Skeletal muscle satellite cell (primary cell): ENCODE measurements around the genes WRAP73 and ESPN.

GRCh38 chr1:3649802-3650481 is at the start of gene WRAP73:
Gene WRAP73 (minus strand): TSS chr1:3650103.
- CAGE, long polyA plus RNA, result no peak

DNA sequence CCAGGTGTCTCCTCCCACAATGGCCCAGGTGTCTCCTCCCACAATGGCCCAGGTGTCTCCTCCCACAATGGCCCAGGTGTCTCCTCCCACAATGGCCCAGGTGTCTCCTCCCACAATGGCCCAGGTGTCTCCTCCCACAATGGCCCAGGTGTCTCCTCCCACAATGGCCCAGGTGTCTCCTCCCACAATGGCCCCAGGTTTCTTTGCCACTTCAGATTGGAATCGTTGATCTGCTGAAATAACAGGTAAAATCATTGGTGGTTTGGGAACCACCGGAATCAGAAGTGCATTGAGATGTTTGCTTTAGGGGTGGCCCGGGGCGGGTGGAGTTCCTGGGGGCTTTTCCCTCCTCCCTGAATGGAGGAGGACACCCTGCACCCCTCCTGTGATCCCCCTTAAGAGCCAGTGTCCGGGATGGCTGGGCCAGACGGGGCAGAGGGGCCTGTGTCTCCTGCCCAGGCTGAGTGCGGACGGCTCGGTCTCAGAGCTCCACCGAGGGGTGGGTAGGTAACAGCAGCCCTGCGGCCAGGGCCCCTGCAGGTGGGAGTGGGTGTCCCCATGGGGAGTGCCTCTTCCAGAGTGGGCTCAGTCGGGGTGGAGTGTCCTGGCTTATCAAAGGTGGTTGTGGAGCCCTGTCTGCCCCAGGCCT is 23.0 kb downstream of the TP73 start:
- CAGE, long polyA plus RNA, result no peak

DNA sequence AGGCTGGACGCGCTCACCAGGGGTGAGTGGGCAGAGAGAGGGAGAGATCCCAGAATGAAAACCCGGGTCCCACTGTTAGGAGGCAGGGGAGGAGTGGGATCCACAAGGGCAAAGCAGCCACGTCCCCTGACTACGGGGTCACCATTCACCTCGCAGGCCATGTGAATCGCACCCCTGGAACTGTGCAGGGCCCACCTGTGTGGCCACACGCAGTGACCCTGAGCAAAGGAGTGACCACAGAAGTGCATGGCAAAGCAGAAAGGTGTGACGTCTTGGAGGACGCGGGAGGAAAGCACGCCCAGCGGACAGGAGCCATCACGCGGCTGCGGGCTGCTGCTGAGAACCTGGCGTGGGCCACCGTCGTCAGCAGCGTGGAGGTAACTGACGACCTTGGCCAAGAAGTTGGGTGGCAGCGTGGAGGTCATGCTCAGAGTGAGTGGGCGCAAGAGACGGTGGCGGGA is 76.7 kb upstream of the C1orf174 start:
- CAGE, long polyA plus RNA, result no peak

DNA sequence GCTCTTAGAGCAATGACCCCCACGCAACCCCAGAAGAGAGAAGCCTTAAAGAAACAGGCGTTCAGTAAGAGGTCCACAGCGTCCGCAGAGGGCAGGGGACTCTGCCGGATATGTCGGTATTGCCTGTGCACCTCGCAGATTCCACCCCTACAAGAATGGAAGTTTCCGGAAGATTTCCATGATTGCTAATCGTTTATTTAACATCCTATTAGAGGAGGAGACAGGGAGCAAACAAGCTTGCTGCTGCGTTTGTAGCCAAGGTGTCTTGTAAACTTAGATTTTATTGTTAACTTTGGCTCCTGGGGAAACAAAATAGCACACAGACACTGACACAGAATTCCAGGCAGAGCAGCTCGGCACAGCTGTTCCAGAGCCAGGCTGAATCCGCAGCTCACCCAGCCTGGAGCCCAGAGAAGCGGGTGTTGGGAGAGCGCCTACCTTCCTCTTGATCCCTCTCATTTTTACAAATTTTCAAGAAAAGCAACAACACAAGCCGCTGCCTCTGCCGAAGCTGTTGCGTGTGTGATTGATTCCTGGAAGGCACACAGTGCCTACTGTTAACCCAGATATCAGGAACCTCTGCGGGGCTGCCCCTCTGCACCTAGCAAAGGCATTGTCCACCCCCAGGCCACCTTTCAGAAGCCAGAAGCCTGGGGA is 75.7 kb downstream of the AJAP1 start:
- CAGE, long polyA plus RNA, result no peak

- CAGE, long polyA plus RNA, result no peak
Measured at GRCh38 chr1:5874570-5875260, 117.5 kb downstream of the NPHP4 start.

DNA sequence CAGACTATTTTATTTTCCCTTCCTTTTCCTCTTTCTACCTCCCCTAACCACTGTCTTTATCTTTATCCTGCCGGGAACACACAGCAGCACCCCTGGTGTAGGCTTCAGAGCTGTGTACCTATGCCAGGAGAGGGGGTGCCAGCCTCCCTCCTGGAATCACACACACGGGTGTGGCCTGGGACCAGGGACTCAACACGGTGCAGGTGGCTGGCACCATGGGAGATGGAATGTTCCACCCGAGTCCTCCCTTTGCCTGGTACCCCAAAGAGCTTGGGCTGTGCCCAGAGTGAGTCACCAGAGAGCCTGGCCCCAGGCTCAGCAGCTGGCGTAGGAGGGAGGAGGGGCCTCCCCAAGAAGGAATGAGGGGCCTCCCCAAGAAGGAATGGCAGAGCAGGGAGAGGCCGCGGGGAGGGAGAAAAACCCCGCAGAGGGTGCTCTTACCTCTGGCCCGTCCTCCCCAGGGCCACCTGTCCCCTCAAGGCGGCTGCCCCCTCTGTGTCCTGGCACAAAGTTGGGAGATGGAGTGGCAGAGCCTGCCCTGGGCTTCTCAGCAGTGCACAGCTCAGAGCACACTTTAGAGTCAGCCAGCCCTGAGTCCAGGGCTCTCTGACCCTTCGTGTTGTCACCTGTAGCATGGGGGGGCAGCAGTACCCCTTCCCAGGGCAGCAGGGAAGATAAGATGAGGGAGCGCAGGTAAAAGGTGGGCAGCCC is 20.4 kb upstream of the KCNAB2 start:
- CAGE, long polyA plus RNA, result no peak

DNA sequence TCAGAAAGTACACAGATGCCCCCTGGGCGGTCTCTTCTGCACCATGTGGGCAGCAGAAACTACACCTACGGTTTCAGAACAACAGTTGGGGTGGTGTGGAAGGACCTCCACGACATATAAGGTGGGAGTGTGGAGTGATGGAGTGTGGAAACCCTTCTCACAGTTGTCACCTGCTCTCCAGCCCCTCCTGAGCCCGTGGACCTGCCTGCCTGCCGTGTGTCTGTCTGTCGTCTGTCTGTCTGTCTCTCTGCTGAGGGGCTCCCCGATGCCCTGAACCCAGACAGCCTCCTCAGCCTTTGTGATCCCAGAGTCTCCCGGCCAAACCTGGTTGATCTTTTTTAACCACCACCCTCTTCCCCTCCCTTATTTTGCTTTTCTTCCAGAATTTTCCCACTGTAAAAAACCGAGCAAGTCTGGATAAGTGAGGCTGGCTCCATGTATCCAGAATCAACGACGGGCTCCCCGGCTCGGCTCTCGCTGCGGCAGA is 5.5 kb upstream of the KCNAB2 start:
- CAGE, long polyA plus RNA, result no peak

DNA sequence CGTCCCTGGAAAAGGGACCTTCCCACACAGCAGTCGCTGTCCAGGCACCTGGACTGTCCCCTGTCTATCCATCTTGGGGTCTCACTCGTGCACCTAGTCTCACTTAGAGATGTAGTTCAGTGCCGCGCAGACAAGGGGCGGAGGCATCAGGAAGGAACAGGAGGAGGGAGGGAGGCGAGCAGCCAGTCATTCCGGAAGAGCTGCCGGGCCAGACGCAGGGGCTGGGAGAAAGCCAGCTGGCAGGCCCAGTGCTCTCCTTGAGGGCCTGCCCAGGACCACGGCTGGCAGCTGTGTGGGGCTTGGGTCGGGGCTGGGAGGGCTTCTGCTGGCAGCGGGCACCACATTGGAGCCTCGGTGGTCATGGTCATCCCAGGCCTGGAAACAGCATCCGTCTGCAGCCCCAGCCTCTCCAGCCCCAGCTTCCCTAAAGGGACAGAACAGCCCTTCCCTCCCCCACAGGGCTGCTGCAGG is 12.9 kb downstream of the KCNAB2 start:
- CAGE, long polyA plus RNA, result no peak

GRCh38 chr1:6099486-6100531 is 54.1 kb downstream of the KCNAB2 start:
- CAGE, long polyA plus RNA, result no peak

GRCh38 chr1:6185020-6186031 is 5.2 kb upstream of the CHD5 start:
- CAGE, long polyA plus RNA, result no peak

DNA sequence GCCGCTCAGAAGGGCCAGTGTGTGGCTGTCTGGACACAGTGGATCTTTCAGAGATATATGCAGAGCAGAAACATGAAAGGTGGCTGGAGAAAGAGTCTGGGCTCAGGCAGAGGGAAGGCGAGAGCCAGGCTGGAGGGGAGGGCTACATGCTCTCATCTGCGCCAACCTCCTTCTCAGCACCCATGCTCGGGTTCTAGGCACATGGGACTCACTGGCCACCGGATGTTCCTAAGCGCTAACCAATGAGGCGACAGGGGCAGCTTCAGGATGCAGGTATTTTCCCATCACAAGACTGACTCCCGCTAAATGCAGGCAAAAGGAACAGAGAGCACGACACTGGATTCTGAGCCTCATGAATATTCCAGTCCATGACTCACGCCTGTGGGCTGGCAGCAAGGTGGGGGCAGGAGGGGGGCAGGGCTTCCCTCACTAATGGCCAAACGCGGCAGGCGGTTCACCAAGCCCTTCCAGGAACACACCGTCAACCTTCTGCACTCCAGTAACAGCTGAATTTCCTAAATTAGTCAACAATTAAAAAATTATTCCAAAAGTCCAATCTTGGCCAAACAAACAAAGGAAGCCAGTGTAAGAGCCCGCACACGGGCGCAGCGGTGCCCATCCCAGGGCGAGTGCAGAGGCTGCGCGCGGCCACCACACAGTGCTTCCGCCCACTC is 12.4 kb upstream of the GPR153 start:
- CAGE, long polyA plus RNA, result no peak

DNA sequence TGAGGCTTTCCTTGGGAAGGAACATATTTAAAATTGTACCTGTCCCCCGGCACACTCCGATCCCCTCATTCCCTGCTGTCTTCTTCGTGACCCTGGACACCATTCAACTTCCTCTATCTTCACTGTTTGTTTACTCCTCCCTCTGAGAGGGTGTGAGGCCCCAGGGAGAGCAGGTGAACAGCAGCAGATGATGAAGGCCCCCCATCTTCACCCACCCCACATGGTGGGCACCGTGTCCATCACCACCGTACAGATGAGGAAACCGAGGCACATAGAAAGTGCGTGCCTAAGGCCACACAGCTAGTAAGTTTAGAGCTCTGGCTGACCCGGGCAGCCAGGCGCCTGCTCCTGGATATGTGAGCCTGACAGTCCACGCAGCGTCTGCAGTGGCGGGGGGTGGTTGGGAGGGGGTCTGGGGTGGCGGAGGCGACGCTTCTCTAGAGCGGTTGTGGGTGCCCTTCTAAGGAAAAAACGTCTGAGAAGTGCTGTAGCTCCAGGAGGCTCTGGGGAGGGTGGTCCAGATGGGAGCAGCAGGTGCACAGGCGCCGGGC is 16.9 kb upstream of the GPR153 start:
- CAGE, long polyA plus RNA, result no peak

GRCh38 chr1:6334315-6334611 is 59.3 kb downstream of the ACOT7 start:
- CAGE, long polyA plus RNA, result no peak

DNA sequence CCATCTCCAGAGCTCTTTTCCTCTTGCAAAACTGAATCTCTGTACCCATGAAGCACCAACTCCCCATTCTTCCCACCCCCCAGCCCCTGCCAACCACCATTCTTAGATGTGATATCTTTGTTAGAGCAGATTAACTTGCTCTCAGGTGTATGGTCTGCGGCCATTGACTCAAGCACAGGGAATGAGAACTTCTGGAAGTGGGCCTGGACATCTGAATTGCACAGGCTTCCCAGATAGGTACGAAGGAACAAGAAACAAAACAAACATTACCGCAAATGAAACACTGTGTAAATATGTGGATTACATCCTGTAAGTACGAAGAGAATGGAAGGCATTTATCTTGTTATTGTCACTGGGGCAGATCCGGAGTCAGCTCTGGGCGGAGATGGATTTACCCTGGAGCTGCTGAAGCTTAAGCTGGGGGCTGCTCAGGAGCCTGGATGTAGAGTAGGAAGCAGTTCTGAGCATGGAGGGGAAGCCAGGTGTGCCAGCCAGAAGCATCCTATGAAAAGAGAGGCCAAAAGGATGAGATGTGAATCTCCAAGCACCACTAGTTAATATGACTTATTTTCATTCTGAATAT is 6.8 kb downstream of the HES2 start:
- CAGE, long polyA plus RNA, result no peak

GRCh38 chr1:6424115-6424855 is at the start of gene ESPN:
Gene ESPN (plus strand): TSS chr1:6424776.
- CAGE, long polyA plus RNA, result no peak

GRCh38 chr1:6427582-6428532 is 3.3 kb downstream of the ESPN start:
- CAGE, long polyA plus RNA, result no peak

GRCh38 chr1:6447632-6448712 is 18.0 kb downstream of the TNFRSF25 start:
- CAGE, long polyA plus RNA, result no peak

DNA sequence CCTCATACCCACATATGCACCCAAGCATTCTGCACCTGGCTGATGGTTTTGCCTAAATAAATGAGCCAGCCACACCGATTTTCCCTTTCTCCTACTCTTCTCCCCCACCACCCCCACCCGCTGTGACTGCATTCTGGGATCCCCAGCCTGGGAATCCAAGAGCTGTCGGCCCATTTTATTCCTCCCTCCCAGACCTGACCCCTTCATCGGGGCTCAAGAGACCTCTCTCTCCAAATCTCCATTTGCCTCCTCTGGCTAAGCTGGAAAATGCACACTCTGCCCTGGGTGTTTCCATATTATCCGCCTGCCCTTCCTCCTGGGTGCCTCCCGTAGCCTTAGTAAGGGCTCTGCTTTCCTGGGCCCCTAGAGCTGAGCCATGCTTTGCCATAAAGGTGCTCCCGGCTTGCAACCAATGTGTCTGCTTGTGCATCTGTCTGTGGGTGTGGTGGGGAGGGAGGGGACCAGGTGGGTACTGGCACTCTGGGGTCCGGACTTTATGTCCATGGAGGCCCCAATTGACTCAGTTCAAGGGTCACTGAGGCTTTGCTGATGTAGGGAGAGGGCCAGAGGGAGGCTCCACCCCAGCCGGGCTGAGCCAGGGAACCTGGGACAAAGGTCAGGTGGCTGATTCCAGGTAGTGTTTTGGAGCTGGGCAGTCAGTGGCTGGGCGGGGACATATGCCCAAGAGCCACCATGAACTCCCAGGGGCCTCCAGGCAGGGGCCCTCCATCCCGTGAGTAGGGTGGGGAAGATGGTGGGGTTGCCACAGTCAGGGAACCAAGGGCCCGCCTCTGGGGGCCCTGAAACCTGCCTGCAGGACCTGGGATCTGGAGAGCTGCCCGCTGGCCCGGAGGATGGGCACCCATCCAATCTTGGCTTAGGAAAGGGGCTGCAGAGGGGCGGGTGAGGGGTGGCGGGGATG is 15.1 kb downstream of the TNFRSF25 start:
- CAGE, long polyA plus RNA, result no peak

- CAGE, long polyA plus RNA, result no peak
Measured at GRCh38 chr1:6481912-6482818, 9.3 kb downstream of the PLEKHG5 start.

DNA sequence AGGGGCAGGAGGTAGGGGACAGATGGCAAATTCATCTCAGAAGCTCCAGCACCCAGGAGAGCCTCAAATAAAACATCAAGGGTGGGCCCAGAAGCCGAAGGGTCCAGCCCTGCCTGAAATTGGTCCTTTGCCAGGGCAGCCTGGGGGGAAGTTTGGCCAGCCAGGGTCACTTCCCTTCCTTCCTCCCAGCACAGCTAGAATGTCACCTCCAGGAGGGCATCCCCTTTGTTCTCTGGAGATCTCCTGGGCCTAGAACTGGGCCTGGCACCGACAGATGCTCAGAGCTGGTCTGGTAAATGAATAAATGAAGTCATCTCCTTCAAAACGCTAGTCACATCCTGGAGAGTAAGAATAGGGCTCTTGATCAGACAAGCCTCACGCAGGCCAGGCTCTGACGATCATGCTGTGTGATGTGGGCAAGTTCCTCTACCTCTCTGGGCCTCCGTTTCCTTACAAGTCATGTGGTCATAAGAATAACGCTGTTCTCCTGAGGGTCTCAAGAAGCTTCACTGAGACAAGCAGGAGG is 1.7 kb upstream of the PLEKHG5 start:
- CAGE, long polyA plus RNA, result no peak